Peripheral blood mononuclear cell (primary cell): ENCODE measurements around a stretch of chr15.

- PRO-cap, 8 experiments: no peak in any of the 8 experiments
Measured at GRCh38 chr15:67479739-67480149, 41.2 kb upstream of the C15orf61 start.

GRCh38 chr15:67746441-67746956 lies 78.8 kb upstream of the SKOR1 start:
- PRO-cap, 8 experiments: no peak in any of the 8 experiments

DNA sequence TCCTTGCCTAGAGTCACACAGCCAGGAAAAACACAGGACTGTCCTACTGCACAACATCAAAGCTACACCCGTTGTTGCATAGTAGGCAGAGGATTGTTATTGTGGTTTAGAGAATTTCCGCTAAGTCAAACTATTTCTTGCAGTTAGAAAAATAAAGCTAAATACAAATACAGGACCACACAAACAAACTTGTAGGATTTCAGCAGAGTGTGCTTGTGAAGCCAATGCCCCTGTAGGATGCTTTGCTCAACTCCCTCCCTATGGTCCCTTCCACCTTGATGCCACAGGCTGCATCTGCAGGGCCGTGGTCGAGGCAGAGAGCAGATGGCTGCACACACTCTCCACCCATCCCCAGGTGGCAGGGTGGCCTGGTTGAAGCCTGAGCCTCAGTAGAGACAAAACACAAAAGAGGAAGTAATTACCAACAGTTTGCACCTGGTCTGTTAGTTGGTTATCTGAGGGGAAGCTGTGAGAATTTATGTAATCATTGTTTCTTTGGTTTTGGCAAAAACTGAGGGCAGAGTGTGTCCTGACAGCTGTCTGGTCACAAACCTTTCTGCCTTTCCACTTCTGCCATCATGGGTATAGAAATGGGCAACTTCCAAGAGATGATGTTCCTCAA lies 41.0 kb upstream of the SKOR1 start:
- PRO-cap, 8 experiments: no peak in any of the 8 experiments

- PRO-cap, 8 experiments: no peak in any of the 8 experiments
Measured at GRCh38 chr15:67833812-67834512, 8.7 kb downstream of the SKOR1 start.

GRCh38 chr15:67839502-67840223 lies 14.4 kb downstream of the SKOR1 start:
- PRO-cap, 8 experiments: peak in 7 of 8 experiments; most common plus-strand start chr15:67839672 (in 1); most common minus-strand start chr15:67840052 (in 3)

DNA sequence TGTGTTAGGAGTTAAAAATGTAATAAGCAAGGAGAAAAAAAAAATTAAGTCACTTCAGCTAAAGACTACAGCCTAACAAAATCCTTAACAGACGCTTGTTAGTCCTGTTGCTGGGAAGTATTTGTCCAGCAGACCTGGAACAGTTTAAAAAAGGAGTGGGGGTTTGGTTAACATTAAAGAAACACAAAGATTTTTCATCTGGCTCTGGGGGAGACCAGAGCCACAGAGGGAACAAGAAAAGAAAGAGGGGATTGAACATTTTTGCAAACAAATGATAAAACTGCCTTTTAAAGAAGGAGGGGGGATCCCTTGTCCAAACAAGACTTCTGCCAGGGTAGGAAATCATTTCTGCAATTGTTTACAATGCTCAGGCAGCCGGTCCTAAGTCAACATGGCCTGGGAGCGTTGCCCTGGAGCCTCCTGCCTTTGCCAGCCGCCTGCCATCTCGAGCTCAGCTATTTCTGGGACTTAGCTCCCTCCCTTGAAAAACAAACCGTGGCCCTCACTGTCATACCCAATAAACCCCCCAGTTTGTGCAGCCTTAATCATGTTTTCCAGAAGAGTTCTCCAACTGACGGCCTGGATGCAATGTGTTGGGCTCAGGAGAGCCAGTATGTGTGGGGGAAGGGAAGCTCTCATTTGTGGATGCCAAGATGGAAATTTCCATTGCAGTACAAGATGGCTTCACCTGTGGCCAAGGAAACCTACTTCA lies 90.2 kb downstream of the SKOR1 start:
- PRO-cap, 8 experiments: no peak in any of the 8 experiments

GRCh38 chr15:68207105-68208085 lies 2.3 kb upstream of the CALML4 start:
- PRO-cap, 8 experiments: no peak in any of the 8 experiments

DNA sequence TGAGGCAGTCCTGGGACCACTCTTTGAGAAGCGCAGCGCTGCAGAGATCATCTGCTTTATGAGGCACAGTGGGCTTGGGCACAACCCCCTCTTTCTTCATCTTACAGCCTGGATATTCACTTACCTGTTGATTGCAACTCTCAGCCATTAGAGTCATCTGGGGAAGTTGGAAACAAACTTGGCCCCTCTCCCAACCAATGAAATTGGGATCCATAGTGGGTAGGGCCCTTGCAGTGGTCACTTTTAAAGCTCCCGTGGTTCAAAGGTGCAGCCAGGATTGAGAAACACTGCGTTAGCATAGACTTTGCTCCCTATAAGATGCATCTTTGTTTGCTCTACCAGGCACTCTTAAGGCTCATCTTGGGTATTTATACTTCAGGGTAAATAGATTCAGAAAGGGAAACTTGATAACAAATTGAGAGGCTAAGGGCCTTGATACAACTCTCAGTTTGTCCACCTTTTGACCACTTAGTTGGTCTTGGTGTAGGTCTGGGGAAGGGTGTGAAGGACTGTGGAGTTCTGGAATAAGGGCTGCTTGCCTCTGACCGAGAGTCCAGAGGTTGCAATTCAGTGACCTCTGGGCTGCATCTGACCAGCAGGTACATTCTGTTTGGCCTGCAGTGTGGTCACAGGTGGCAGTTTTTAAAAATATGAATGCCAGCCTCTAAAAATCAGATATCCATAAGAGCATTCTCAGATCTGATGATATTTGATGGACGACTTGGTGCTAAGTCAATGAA lies 22.8 kb downstream of the FEM1B start:
- PRO-cap, 8 experiments: no peak in any of the 8 experiments

- PRO-cap, 8 experiments: no peak in any of the 8 experiments
Measured at GRCh38 chr15:68481660-68482088, 49.7 kb upstream of the ITGA11 start.

DNA sequence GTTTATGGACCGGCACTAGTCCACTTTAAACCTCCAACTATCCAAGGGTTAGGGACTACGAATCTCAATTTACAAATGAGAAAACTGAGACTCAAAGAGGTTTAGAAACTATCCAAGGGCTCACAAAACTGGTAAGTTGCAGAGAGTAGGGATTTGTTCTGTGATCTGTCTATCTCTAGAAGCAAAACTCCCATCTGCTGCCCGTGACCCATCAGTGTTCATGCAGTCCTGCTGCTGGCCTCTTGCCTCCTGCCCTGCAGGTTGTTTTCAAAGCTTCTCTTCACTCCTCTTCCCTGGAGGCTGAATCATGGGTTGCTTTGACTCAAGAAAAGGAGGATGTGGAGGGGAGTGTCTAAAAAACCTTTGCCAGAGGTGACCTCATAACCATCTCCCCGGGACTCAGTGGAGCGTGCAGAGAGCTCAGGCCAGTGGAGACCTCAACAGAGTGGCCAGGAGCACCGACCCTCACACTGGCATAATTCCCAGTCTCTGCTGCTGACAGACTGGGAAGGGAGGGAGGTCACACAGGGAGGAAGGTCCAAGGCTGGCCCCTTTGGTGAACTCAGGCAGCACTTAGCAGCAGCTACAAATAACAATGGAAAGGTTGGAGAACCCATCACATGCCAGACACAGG lies 60.8 kb upstream of the ITGA11 start:
- PRO-cap, 8 experiments: no peak in any of the 8 experiments

DNA sequence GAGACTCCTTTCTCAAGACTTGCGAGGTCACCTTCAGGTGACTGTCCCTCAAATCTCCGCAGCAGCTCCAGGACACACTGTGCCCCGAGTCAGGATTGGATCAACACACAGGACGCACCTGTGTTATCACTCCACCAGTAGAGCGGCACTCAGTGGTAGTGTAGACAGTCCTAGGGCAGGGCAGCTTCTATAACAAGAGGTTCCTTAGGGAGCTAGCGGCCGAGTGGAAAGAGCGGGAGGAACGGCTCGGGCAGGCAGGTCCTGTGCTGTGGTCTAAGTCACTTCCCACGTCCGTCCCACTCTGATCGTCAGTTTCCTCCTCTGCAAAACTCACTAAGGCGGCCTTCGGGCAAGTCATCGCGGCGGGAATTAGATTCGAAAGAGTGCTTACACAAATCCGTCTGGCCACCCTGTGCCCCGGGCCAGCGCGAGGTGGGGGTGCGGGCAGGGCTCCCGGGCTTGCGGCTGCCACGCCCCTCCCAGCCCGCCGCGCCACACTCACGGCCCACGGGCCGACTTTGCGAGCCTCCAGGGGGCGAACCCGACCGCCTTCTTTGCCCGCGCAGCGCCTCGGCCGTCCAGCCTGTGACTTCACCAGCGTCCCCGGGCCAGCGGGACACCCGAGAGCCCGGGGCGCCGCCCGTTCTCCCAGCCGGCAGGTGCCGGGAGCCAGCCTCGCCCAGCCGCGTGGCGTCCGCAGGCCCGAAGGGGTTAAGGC lies 555 bp upstream of the CORO2B start:
- PRO-cap, 8 experiments: peak in 3 of 8 experiments; most common plus-strand start position 163 of the sequence (in 1); most common minus-strand start position 303 of the sequence (in 2)

DNA sequence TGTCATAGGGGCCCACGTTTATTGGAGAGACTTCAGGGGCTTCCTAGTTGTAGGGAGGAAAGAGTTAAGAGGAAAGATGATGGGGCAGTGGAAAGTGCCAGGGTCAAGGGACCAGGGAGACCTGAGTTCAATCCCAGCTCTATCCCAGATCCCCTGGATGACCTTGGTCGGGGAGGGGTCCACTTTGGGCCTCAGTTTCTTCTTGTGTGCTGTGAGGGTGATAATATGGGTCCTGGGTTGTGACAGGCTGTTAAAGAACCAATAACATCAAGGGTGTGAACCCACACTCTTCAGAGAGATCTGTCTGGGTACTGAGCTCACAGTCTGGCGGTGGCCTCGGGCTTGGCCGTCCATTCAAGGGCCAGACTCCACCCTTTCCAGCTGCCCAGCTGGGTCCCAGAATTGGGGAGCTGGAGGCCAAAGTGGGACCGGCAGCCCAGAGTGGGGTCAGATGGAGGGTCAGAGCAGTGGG lies 1.2 kb downstream of the CORO2B start:
- PRO-cap, 8 experiments: no peak in any of the 8 experiments

- PRO-cap, 8 experiments: no peak in any of the 8 experiments
Measured at GRCh38 chr15:68791279-68792204, 29.2 kb downstream of the ANP32A start.

GRCh38 chr15:68812888-68813676 lies 7.6 kb downstream of the ANP32A start:
- PRO-cap, 8 experiments: no peak in any of the 8 experiments

- PRO-cap, 8 experiments: peak in 8 of 8 experiments; most common plus-strand start chr15:68819133 (in 8); most common minus-strand start chr15:68819031 (in 7)
Measured at GRCh38 chr15:68818349-68819370, 2.0 kb downstream of the ANP32A start.

DNA sequence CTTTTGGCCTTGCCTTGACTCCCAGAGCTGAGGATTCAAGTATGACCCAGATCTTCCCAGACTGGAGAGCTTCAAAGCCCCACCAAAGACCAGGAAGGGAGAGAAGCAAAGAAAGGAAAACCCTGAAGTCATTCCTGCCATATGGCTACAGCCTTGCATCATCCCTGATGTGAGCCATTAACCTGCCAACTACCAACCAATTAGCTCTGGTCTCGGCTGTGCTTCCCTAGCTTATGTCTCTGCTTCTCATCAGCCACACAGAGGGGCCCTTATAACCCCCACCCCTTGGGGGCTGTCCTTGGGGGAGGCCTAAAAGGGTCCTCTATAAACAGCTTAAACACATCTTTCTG lies 52.7 kb downstream of the NOX5 start:
- PRO-cap, 8 experiments: no peak in any of the 8 experiments

GRCh38 chr15:69073935-69074845 lies 59.7 kb downstream of the NOX5 start:
- PRO-cap, 8 experiments: no peak in any of the 8 experiments

DNA sequence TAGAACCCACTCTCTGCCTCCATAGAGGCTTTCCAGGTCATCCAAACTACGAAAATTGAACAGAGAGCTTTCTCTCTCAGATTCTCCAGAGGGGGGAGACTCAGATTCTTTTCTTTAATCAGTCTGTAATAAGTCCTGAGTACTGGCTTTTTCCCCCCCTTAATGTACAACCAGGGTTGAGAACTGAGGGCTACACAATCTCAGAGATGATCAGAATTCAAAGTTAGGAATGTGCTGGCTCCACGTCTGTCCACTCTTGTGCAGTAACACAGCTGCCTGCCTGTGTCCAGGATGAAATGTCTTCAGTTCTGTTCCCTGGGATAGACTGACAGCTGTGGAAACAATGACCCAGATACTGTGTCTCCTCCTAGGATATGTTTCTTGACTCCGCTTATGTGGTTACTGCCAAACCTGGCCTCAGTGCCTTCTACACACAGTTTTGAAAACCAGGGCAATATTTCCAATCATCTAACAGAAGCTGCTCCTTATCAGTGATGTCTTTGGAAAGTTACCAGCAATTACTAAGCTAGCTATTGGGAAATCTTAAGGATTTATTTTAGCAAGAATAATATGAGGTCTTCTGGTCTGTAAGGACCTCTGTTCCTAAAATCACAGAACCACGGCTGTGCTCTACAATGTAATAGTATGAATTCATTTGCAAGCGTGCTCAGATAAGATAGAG lies 67.5 kb downstream of the NOX5 start:
- PRO-cap, 8 experiments: no peak in any of the 8 experiments

DNA sequence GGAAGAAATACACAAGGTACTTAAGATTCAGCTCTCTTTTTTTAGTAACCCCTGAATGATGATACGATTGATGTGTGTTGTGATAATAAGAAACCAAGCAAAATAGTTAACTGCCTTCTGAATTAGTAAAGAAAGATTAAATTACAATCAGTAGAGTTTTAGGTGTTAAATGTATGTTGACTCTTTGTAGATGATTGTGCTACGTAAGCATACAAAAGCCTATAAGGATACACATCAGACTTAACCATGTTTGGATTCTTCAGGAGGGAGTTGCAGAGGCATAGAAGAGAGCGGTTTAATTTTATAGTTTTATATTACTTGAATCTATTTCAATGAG lies 2.9 kb downstream of the GLCE start:
- PRO-cap, 8 experiments: no peak in any of the 8 experiments

DNA sequence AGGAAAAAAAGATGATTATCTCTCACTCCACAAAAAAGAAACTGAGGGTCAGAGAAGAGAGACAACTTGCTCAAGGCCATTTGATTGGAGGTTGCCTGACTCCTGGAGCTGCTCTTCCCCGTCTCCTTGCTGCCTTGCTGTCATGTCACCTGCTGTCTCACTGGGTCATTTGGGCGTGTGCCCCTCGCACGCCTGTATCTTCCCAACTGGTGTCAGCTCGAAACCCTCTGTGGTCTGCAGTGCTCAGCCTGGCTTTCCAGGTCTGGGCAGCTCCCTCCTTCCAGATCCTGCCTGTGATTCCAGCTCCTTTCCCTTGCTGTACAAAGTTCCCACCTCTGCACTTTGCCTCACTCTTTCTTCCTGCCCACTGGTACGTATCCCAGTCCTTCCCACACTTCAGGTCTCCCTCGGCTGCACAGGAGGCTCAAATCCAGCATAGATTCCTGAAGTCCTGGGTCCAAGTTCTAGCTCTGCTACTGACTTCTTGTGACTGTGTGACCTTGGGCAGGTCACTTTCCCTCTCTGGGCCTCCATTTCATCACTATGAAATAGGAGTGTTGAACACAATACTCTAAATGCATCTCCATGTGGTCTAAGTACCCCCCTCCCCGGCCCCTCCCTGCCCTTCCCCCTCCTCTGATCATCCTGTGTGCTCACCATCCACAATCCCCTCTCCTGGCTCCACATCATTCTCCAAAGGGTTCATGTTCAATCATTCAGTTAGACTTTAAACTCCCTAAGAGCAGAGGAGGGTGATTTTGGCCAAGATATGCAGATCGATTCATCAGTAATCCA lies 2.0 kb upstream of the PAQR5 start:
- PRO-cap, 8 experiments: no peak in any of the 8 experiments